ReNcell CX (cell line): ENCODE measurements around a stretch of chr17.

DNA sequence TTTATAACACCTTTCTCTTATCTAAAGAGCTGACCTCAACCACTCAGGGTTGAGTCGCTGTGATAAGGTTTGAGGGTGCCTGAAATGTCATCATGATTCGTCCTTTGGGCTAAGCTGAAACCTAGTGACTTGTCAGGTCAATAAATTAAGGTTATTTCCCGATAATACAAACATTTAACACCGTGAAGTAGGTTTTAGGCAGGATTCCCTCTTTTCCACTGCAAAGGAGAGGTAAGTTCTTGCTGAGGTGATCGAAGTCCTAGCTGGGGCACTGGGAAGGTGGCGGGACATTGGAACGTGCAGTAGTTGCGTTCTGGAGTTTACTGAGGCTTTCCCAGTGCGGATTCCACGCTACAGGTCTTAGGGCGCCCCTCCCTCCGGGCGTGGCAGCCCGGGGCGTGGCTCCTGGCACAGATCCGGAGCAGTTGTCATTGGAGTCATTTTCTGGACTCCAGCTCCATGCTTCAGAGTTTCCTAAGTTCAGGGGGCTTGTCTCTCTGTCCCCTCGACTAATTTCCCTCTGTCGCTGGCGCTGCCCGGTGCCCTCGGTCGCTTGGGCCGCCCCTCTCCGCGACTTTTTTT lies 725 bp upstream of the BPTF start:
- PRO-cap = no peak

DNA sequence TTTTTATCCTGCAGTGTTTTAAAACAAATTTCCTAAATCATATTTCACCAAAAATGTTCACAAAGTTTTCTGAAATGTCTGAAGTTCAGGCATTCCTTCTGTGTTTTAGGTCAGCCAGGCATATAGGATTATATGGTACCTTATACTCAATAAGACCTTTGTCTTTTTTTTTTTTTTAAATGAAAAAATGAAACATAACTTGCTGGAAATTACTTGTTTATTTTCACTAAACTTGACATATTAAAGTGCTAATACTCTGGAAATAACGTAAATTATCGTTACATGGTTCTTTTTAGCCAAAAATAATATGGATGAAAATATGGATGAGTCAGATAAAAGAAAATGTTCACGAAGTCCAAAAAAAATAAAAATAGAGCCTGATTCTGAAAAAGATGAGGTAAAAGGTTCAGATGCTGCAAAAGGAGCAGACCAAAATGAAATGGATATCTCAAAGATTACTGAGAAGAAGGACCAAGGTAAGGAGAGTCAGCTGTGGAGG lies 84.0 kb downstream of the BPTF start:
- PRO-cap = no peak

DNA sequence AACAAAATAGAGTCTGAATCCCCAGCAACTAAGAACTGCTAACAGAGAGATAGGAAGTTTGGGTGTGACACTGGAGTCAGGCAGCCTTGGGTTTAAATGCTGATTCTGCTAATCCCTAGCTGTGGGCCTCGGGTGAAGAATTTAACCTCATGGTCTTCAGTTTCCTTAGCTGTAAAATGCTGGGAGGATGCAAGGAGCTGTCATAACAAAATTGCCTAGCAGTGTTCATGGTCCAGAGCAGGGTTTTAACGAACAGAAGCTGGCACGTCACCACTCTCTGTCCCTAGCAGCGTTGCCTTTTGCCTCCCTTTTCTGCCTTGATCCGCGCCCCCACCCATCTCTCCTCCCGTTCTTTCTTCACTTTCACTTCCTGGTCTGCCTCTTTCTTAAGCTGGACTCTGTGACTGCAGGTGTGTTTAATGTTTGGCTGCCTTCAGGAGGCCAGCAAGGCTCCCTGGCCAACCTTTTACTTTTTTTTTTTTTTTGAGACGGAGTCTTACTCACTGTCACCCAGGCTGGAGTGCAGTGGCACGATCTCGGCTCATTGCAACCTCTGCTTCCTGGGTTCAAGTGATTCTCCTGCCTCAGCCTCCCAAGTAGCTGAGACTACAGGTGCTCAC lies 50.5 kb downstream of the KPNA2 start:
- PRO-cap = no peak

GRCh38 chr17:68101265-68102303 lies 66.0 kb downstream of the KPNA2 start:
- PRO-cap = bidirectional peak, plus-strand start at chr17:68101713, minus-strand start at chr17:68101490

GRCh38 chr17:68128603-68129445 lies 93.3 kb downstream of the KPNA2 start:
- PRO-cap = no peak

DNA sequence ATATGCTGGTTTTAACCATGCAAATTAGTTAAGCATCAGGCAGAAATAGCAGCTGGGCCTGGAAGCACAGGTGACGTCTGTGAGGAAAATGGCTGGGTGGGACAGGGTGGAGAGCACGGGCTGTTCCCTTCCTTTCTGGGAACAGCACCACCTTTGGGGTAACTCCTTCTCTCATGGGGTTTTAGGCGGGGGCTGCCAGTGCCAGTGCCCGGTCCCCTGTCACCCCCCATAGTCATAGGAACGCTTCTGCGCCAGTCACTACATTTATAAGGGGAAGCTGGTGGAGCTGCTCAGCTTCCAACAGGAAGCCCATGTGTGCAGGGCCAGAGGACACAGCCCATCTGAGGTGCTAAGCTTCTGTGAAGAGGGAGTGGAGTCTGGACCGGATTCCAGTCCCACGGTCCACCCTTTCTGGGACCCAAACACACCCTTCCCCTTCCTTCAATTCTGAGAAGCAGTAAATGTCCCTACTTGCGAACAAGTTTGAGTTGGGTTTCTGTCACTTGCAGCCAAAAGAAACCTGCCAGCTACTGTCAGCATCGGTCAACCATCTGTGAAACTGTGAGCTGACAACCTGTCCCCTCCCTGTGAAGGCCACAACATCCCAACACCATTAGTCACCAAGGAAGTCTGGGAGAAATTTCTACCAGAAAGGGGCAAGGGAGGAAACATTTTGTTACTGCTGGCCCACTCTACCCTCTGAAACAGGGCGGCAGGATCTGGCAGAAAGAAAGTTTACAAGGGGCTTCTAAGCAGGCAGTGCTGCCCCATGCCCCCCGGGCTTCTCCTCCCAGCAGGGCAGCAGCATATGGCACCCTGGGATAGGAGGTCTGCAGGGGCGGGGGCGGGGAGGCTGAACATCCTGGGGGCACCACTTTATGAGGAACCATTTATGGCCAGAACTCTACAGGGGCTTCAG lies 86.0 kb upstream of the AMZ2 start:
- PRO-cap = no peak

DNA sequence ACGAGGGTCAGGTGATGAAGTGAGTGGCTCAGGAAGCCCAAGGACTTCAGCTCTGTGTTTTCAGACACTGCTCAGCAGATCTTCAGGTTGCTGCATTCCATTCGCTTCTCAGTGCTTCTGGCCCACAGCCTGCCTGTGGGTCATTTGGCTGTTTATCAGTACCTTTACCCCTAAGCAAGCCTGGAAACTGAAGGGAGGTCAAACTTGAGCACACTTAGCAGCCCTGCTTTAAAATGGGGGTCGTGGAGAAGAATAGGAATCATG lies 11.1 kb downstream of the ARSG start:
- PRO-cap = no peak

- PRO-cap = no peak
These were observed 4.3 kb upstream of the WIPI1 start for GRCh38 chr17:68461480-68462053.

GRCh38 chr17:68511123-68512185 lies 776 bp upstream of the PRKAR1A start:
- PRO-cap = bidirectional peak, plus-strand start at chr17:68511651, minus-strand start at chr17:68511592; bidirectional peak, plus-strand start at chr17:68512043, minus-strand start at chr17:68511819

GRCh38 chr17:68792667-68793365 lies 162.4 kb downstream of the ABCA8 start:
- PRO-cap = no peak

GRCh38 chr17:68952970-68953919 lies 1.9 kb downstream of the ABCA8 start:
- PRO-cap = no peak

DNA sequence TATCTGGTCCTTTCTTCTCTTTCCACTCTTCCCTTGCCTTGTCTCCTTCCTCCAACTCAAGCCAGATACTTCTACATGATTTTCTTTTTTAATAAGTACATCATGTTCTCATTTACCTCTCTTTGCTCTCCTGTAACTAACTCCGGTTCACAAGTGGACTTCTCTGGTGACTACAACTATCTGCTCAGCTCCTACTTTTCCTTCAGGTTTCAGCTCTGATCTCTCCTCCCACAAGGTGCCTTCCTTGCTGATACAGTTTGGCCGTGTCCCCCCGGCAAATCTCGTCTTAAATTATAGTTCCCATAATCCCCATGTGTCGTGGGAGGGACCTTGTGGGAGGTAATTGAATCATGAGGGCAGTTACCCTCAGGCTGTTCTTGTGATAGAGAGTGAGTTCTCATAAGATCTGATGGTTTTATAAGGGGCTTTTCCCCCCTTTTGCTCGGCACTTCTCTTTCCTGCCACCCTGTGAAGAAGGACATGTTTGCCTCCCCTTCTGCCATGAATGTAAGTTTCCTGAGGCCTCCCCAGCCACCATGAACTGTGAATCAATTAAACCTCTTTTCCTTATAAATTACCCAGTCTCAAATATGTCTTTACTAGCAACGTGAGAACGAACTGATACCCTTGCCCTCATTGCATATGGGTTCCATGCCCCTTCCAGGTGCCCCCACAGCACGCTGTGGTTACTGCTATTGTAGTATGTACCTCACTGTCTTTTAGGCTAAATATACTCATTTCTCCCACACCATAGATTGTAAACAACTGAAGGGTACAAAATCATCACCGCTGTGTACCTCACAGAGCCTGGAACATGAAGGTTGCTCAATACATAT lies 5.0 kb upstream of the ABCA9 start:
- PRO-cap = no peak

GRCh38 chr17:69268450-69269039 lies 39.9 kb upstream of the ABCA10 start:
- PRO-cap = no peak

DNA sequence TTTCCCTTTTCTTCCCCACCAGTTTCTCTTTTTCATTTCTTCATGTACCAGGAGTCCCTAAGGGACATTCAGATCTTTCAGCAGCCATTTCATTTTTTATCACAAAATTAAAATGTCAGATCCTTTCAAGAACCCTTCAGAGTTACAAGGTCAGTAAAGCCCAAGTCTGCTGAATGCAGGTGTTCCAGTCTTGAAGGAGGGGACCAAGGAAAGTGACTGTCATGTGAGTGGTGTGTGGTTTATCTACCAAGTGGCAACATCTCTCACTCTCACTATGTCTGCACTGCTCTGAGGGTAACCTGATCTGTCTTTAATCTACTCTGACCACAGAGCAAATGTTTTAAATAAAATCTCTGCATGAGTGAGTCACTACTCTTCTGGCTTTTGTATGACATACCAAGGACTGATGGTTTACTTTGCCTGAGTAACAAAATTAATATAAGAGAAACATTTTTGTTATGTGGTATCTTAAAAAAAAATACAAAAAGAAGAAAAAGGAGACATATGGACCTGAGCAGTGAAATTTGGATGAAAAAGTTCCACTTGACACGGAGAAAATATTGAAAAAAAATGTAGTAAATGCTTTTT lies 240.4 kb downstream of the MAP2K6 start:
- PRO-cap = no peak

DNA sequence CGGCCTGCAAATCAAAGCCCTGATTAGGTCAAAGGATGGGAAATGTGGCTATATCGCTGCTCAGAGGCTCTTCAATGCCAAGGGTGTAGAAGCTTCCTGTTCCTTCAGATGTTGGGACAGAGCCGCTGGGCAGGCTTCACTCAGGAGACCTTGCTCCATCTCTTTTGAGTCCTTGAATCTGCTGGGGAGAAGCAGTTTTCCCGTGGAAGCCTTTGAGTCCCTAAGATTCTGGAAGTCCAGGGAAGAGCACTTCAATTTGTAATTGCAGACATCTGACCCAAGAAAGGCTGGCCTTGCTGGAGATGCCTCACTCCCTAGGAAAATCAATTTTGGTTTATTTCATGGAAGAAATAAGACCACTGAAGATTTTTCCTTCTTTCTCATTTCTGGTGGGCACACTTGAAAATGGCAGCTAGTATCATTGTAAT lies 174.0 kb upstream of the KCNJ16 start:
- PRO-cap = no peak

- PRO-cap = no peak
These were observed 167.5 kb upstream of the KCNJ16 start for GRCh38 chr17:69907629-69907797.

DNA sequence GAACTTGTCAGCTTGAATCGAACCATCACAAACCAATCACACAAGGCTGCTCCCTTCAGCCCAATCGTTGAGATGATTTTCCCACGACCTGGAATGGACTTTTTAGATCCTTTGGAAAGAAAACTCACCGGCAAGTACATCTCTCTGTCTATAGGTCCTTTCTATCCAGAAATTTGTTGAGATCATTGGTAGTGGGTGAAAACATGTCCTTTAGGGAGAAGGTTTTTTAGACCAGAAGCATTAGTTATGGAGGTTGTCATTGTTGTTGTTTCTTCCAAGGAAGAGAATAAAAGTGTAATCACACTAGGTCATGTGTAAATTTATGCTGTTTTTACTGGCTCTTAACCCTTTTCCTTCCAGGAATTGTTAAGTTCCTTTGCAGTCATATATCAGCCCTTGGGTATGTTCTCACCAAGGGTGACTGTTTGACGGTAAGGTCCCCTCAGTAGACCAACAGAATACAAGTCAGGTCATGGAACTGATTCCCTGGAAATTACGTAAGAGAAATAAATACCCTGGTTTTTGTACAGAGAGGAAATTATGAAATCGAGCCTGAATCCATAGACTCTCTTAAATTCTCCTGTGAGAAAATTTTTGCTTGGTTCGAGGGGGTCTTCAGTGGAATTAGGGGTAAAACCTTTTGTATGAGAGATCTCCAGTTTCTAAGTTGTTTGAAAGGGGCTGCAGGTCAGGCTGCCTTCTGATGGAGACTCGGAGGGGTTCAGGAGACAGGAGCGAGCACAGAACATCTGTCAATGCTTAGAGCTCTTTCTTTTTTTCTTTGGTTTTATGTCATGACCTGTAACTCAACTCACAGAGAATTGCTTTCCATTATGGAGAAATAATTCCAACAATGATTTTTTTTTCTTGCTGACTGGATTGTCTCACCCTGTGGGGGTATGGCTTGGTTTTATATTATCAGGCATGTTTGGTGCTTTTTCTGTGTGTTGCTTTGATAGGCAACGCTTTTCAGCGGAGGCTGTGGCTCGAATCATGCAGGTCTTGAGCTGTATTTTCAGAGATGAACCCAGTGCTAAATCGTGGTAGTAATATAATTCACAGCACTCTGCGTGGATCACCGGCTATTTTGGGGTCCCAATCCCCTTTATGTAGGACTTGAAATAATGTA lies 11.0 kb upstream of the KCNJ2 start:
- PRO-cap = no peak

GRCh38 chr17:70184799-70185117 lies 15.4 kb downstream of the KCNJ2 start:
- PRO-cap = no peak

DNA sequence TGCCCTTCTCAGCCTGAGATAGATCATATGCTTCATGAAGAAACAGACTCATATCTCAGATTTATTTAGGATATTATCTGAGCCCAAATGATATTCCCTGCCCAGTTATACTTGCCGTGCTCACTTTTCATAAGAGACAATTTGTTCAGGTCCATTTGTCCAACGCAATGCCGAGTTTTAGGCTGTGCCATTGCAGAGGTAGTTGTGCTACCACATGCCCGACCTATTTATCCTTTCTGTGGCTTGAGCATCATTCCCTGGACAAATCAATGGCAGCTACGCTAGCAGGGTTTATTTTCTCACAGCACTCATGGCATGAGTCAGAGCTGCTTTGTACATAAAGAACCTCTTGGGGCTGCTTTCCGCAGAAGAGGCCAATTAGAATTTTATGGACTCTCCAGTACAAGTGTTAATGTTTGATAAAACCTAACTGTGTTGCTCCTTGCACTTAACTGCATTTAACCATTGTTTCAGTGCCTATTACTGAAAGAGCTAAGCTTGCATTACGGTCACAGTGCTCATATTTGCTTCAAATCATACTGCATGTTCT lies 491.9 kb downstream of the KCNJ2 start:
- PRO-cap = no peak

GRCh38 chr17:72113689-72114309 lies 7.0 kb upstream of the SOX9 start:
- PRO-cap = no peak